Astrocyte (in vitro differentiated cells and primary cell): ENCODE measurements around the genes TFPT, CNOT3, LILRB5 and LENG9.

GRCh38 chr19:53553402-53554327, 15.7 kb downstream of the ZNF331 start:
- PRO-cap: no peak
- RRBS, 2 experiments: 19 to 28% methylated on average over 8 of the region's 35 CpGs

- PRO-cap: no peak
- RRBS, 2 experiments: no CpG with 5 or more reads among the region's 7 CpGs
Observed at GRCh38 chr19:53781386-53781802, 42.7 kb downstream of the NLRP12 start.

GRCh38 chr19:53866045-53866822, 1.4 kb upstream of the MYADM start:
- PRO-cap: bidirectional peak, plus-strand start at chr19:53866410, minus-strand start at chr19:53866261; bidirectional peak, plus-strand start at chr19:53866873, minus-strand start at chr19:53866628
- RRBS, 2 experiments: 1 to 4% methylated on average over 11 of the region's 50 CpGs

DNA sequence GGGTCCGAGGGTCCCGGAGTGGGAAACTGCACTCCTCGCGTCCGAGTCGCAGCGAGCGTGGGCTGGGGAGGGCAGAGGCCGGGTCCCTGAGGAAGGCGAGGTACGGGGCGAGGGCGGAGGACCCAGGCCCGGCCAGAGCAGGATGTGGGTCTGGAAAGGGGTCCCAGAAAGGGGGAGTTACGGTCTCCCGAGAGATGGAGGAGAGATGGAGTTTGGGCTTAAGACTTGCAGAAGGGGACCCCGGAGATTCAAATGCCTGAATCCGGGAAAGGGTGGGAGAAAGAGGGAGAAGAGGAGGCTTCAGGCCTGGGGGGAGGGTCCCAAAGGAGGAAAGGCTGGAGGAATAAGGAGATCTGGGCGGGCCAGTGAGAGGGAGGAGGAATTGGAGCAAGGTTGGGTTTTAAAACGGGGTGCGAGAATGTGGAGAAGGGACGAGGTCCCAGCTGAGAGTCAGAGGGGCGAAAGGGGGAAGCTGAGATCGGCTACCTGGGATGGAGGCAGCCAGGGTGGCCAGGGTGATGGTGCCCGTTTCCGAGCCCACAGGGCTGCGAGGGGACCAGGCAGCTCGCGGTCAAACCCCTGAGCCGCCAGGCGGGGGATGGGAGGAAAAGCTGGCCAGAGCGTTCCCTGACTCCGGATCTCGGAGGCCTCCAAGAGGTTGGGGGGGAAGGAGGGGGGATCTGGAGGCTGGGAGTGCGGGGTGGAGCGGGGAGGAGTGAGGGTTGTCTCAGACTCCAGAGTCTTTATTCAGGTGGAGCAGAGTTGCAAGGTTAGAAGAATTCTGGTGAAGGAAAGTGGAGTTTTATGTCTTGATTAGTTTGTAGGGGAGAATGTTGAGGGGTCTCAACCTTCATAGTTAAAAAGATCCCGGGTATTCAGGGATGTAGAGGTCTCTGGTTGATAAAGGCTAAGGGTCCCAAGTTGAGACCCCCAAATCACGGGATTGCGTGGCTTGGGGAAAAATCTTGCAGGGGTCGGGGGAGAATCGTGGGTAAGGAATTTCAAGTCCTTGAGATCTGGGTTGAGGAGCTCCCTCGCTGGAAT, 947 bp downstream of the CACNG7 start:
- PRO-cap: no peak
- RRBS, 2 experiments: 2% methylated on average over 13 to 14 of the region's 42 CpGs

GRCh38 chr19:54035828-54036254, 27.9 kb downstream of the VSTM1 start:
- PRO-cap: no peak
- RRBS, 2 experiments: no CpG with 5 or more reads among the region's 5 CpGs

DNA sequence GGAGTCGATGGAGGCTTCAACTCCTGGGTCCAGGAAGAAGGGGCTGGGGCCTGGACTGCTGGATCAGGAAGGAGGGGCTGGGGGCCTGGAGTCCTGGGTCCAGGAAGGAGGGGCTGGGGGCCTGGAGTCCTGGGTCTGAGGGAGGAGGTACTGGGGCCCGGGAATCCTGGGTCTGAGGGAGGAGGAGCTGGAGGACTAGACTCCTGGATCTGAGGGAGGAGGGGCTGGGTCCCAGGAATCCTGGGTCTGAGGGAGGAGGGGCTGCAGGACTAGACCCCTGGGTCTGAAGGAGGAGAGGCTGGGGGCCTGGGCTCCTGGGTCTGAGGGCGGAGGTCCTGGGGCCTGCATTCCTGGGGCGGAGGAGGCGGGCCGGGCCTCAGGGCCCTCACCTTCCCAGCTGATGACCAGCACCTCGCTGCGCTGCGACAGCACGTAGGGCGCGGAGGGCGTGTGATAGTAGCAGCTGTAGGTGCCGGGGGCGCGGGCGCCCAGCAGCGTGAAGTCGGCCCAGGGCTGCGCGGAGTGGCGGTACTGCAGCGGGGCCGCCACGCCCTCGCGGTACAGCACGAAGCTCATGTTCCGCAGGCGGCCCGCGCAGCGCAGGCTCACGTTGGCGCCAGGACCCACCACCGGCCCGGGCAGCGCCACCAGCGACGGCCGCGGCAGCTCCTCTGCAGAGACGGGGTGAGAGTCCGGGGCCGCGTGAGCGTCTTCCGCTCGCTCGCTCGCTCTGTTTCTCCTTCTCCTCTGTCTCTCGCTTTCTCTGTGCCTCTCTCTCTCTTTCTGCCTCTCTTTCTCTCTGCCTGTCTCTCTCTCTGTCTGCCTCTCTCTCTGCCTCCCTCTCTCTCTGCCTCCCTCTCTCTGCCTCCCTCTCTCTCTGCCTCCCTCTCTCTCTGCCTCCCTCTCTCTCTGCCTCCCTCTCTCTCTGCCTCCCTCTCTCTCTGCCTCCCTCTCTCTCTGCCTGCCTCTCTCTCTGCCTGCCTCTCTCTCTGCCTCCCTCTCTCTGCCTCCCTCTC, 4.8 kb downstream of the OSCAR start:
- PRO-cap: unidirectional peak, plus-strand start at position 676 of the sequence
- RRBS, 2 experiments: under 1 to 4% methylated on average over 8 to 12 of the region's 52 CpGs

DNA sequence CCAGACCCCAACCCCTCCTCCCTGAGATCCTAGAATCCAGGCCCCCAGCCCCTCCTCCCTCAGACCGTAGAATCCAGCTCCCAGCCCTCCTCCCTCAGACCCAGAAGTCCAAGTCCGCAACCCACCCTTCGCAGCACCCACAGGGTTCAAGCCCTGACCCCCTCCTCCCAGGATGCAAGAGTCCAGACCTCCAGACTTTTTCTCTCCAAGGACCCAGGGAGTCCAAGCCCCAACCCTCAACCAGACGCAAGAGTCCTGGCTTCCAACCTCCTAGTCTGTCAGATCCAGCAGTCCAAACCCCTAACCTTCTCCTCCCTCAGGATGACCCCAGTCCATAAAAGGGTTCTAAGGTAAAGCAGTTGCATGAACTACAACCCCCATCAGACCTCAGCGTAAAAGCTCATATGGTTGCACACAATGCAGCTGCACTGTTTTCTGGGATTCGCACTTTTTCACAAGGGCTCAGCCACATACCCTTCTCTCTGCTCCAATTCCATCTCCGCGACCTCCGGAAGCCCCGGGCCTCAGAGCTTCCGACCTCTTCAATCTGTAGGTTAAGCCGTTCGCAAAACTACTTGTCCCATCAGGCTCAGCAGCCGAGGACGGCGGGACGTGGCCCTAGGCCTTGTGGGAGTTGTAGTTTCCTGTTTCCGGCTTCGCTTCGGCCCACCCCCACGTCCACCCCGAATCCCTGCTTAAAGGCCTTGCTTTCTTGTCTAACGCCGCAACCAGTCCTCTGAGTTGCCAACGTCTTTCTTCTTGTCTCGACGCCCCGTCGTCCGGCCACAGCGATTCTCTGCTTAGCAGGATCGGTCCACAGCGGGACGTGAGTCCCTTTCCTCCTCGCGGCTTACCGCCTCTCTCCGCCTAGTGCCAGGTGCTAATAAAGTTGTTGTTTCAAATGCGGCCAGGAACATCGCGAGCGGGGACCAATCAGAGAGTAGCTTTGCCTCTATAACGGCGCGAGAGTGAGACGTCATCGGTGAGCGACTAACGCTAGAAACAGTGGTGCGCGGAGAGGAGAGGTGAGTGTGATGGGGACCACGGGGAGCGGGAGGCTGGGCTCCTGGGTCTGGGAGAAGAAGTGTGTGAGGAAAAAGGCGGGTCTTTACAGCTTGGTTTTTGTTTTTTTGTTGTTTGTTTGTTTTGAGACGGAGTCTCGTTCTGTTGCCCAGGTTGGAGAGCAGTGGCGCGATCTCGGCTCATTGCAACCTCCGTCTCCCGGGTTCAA, at the start of gene TFPT:
Gene TFPT (minus strand): TSS at position 885 of the 1,231 bp plus-strand sequence.
- PRO-cap: bidirectional peak, plus-strand start at position 1,040 of the sequence, minus-strand start at position 885 of the sequence
- RRBS, 2 experiments: 0% methylated on average over 13 of the region's 61 CpGs; no CpG with 5 or more reads in 1 of the 2 experiments

GRCh38 chr19:54137560-54138772, at the start of gene CNOT3:
CNOT3 (plus strand) TSS chr19:54137762.
- PRO-cap: unidirectional peak, plus-strand start at chr19:54137762; unidirectional peak, minus-strand start at chr19:54137992; unidirectional peak, minus-strand start at chr19:54138310
- RRBS, 2 experiments: 2% methylated on average over 39 to 64 of the region's 131 CpGs

DNA sequence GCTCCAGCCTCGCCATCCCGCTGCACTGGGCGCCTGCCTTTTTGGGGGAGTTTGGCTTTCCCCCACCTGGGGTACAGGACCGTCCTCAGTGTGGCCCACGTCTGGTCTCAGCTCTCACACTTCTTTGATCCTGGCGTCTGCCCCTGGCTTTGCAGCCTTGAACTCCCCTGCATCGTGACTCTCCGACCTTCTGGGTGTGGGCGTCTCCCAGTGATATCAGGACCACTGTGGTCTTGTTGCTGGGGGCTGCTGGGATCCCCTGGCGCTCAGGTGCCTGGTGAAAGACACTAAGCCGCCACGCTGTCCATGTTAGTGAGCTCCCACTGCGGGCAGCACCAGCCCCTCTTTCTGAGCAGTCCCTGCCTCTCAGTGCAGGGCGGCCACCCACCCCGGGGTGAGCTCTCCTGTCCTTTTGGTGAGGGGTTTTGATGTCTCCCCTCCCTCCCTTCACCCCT, 1.2 kb downstream of the CNOT3 start:
- PRO-cap: no peak
- RRBS, 2 experiments: no CpG with 5 or more reads among the region's 15 CpGs

- PRO-cap: no peak
- RRBS, 2 experiments: no CpG with 5 or more reads among the region's 21 CpGs
Observed at GRCh38 chr19:54156188-54157474, 2.9 kb downstream of the LENG1 start.

GRCh38 chr19:54189238-54189485, 218 bp downstream of the MBOAT7 start:
- PRO-cap: bidirectional peak, plus-strand start at chr19:54189313, minus-strand start at chr19:54189298; unidirectional peak, minus-strand start at chr19:54189374
- RRBS, 2 experiments: 1% methylated on average over 20 to 23 of the region's 33 CpGs

DNA sequence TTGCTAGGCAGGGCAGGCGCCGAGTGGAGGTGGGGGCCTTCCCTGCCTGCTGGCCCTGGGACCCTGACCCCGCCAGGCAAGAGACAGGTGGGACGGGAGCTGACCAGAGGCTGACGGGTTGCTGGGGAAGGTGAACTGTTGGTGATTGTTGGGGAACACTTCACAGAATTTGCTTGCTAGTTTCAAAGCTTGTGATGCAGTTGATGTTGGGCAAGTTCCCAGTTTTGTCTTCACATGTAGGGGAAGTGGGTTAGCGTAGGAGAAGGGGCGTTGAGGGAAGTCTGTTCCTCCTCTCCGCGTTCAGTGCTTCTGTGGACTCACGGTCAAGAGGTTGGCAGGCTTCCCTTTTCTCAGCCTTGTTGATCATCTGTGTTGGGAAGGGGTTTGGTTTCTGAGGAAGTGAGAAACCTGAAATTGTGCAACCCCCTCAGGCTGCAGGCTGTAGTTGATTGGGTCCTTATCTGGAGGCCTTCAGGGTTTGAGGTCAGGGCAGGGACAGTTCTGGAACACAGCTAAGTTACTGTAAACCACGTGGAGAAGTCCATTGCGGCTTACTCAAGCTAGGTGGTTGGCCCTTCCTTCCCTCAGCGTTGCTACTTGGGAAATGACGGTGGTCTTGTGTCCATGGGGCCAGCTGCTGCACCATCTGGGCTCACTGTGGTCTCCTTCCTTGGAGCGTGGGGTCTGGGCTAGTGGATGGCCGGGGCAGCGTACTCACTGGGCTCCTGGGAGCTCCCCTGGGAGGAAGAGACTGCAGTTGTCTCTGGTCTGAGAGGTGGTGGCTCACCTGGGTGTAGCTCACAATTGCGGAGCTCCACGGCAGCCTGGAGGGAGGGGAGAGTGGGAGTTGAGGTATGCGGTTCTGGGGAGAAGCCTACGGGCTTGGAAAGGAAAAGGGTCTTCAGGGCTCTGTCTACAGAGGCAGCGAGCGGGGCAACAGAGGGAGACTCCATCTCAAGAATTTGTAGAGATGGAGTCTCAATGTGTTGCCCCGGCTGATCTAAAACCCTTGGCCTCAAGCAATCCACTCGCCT, 7.6 kb downstream of the RPS9 start:
- PRO-cap: no peak
- RRBS, 2 experiments: 78% methylated on average over 1 of the region's 25 CpGs; no CpG with 5 or more reads in 1 of the 2 experiments

DNA sequence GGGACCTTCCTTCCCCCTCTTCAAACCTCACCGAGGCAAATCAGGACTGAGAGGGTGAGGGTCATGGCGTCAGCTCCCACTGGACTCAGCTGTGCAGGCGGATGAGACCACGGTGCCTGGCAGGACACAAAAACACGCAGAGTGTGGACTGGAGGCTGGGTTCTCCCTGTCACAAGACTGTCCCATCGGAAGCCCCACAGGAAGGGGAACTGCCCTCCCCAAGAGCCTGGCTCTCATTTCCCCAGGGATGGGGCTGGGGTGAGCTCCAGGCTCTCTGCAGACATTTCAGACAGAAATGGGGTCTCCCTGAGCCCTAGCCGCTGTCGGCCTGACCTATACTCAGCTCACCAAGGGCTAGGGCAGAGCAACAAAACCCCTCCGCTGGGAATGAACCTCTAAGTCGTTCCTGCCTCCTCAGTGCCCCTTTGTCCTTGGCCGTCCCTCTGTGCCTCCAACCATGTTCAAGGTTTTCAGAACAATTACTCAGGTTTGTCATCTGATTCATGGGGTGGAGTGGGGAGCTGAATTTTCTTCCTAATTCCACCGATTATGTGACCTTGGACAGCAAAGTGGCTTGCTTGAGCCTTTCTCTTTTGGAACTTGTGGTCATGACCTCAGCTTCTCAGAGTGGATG, at the start of gene LILRB5:
Gene LILRB5 (minus strand): TSS at position 145 of the 634 bp plus-strand sequence.
- PRO-cap: no peak
- RRBS, 2 experiments: no CpG with 5 or more reads among the region's 12 CpGs

DNA sequence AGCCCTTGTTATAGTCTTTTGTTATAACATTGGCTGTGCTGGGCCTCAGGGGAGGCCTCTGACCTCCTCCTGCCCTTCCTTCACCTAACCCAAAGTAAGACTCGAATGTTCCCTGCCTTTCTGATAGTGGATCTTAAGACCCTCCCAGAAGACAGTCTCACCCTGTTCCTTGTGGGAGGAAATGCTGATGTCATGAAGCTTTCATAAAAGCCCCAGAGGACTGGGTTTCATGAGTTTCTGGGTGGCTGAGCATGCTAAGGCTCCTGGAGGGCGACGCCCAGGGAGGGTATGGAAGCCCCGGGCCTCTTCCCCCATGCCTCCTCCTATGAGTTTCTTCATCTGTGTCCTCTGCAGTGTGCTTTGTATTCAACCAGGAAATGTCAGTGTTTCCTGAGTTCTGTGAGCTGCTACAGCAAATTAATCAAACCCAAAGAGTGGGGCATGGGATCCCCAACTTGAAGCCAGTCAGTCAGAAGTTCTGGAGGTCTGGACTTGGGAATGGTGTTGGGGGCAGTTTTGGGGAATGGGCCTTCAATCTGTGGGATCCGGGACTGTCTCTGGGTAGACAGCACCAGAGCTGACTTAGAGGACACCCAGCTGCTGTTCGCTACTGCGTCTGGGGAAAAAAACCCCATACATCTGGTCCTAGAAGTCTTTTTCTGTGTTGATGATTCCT, 1.9 kb upstream of the LILRB2 start:
- PRO-cap: no peak
- RRBS, 2 experiments: no CpG with 5 or more reads among the region's 7 CpGs

DNA sequence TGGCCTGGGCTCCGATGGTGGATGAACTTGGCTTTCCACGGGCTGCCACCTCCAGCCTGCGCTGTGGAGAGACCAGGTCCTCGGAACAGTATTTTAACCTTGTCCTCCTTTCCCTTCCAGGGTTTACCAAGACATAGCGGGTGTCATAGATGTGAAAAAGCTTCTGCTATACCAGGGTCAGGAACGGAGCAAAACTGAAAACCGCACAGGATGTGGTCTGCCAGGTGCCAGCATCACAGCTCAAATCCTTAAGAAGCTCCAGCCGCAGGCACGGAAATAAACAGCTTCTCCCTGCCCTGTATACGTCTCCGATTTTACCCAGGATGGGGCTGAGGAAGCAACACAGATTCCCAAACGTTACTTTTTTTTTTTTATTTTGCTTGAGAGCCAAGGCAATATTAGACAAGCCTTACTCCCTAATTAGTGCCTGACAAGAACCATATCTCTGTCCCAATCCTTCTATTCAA, 5.7 kb upstream of the LAIR1 start:
- PRO-cap: no peak
- RRBS, 2 experiments: no CpG with 5 or more reads among the region's 12 CpGs

GRCh38 chr19:54373490-54374159, 8.9 kb upstream of the LAIR1 start:
- PRO-cap: no peak
- RRBS, 2 experiments: no CpG with 5 or more reads among the region's 10 CpGs

GRCh38 chr19:54463489-54464330, at the start of gene LENG9:
LENG9 (minus strand) TSS chr19:54463778.
- PRO-cap: unidirectional peak, minus-strand start at chr19:54463725
- RRBS, 2 experiments: 2 to 3% methylated on average over 14 to 25 of the region's 56 CpGs

DNA sequence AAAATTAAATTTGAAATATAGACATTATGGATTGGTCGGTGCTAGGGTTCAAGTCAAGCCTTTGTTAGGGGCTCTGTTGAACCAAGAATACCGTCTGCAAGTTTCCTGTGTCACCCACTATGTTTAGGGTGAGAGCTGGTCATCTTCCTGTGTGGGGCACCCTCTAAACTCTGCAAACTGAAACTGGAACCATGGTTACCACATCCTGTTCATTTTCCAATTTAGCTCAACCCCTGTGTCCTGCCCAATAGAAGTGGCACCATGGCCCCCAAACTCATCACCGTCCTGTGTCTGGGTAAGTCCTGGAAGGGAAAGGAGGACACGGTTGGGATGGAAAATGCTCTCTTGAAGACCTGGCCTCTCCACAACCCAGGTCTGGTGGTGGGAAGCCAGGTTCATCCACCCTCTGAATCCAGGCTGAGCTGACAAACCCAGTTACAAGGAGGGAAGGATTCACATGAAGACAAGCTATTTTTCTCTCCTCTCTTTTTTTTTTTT, 30.0 kb downstream of the LAIR2 start:
- PRO-cap: no peak
- RRBS, 2 experiments: no CpG with 5 or more reads among the region's 4 CpGs

- PRO-cap: no peak
- RRBS, 2 experiments: no CpG with 5 or more reads among the region's 3 CpGs
Observed at GRCh38 chr19:54616025-54616562, 14.2 kb upstream of the LILRB1 start.

DNA sequence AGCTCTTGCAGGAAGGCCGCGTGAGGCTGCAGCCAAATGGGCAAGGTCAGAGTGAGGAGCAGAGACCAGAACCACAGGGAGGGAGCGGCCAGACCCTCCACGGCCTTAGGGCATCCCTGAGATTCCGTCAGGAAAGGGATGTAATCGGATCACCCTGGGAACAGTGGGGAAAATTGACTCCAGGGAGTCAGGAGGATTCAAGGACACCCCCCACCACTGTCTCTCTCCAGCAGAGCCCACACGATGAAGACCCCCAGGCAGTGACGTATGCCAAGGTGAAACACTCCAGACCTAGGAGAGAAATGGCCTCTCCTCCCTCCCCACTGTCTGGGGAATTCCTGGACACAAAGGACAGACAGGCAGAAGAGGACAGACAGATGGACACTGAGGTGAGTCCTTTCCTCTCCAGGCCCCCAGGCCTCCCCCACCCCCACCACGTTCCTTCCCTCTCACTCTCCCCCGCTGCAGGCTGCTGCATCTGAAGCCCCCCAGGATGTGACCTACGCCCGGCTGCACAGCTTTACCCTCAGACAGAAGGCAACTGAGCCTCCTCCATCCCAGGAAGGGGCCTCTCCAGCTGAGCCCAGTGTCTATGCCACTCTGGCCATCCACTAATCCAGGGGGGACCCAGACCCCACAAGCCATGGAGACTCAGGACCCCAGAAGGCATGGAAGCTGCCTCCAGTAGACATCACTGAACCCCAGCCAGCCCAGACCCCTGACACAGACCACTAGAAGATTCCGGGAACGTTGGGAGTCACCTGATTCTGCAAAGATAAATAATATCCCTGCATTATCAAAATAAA, 4.8 kb downstream of the LILRB4 start:
- PRO-cap: no peak
- RRBS, 2 experiments: no CpG with 5 or more reads among the region's 14 CpGs